Endothelial cell (in vitro differentiated cells): Measurements from ENCODE around the genes LRFN5, NEMF, VCPKMT and L2HGDH.

GRCh38 chr14:39184831-39185681 is 10.0 kb downstream of the PNN start:
- PRO-cap: no peak

- PRO-cap: no peak
These were observed 893.8 kb upstream of the FBXO33 start for GRCh38 chr14:40326011-40326544.

- PRO-cap: unidirectional peak, minus-strand start at chr14:40955325
These were observed 651.5 kb upstream of the LRFN5 start for GRCh38 chr14:40955187-40955521.

DNA sequence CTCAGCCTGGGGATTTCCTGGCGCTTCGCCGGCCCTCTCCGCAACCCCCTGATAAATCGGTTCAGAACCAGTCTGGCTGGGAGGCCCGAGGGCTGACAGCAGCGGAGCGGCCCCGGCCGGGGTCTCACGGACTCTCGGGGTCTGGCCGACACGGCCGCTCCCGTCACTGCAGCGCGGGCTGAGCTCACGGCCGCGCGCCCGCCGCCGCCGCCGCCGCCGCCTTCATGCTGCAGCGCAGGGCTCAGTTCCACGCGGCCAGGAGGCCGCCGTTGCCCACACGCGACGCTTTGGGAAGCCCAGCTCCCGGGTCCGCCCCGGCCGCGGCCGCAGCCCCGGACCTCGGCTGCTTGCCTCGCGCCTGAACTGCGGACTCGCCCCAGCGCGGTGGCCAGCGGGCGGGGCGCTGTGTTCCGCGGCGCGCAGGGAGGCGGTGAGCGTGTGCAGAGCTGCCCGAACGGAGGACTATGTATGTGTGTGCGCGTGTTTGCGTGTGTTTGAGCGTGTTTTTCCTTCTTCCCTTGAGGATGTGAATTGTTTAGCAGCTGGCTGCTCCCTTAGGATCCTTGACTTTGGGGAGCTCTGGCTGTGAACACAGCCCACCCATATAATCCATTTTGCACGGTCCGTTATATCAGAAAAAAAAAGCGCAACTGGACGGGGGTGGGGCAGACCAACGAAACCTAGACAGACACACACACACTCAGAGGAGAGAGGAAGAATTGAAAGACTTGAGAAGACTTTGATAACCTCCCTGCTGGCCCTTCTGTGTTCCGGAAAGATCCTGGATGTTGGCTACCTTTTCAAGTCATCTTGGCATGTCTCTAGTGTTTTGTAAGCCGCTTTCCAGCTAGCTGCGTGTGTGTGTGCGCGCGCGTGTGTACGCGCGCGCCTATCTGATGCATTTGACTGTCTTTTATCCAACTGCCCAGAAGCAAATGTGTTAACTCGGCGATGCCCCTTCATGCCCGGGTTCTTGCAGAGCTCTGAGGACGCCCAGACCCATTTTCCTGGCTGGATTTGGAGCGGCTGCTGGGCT is at the start of gene LRFN5:
Gene LRFN5, plus strand, starts transcription at position 207 of the 1,036 bp plus-strand sequence.
- PRO-cap: bidirectional peak, plus-strand start at position 64 of the sequence, minus-strand start outside the sequence; bidirectional peak, plus-strand start at position 566 of the sequence, minus-strand start at position 365 of the sequence

GRCh38 chr14:43370424-43371111 is 1136.5 kb downstream of the FSCB start:
- PRO-cap: no peak

GRCh38 chr14:48259272-48259518 is 583.8 kb upstream of the MDGA2 start:
- PRO-cap: no peak

DNA sequence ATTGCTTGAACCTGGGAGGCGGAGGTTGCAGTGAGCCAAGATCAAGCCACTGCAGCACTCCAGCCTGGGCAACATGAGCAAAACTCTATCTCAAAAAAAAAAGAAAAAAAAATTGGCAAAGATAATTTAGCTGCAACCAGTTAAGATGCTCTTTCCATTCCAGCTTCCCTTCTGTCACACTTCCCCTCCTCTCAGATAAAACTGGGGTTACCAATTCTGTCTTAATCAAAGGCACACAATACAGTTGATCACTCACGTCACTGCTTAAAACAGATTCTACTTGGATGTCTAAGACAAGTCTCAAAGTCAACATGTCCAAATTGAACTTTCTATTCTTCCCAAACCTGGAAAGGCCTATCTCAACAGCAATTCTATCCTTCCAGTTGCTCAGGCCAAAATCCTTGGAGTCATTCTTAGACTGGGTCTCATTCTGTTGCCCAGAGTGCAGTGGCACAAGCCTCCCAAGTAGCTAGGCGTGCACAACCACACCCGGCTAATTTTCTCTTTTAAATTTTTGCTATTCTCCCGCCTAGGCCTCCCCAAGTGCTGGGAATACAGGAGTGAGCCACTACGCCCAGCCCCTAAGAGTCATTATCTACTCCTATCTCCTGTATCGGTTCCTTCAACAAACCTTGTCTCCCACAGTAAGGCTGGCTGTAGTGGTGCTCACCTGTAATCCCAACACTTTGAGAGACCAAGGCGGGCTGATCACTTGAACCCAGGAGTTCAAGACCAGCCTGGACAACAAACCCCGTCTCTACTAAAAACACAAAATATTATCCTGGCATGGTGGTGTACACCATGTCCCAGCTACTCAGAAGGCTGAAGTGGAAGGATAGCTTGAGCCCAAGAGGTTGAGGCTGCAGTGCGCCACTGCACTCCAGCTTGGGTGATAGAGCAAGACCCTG is 4.8 kb downstream of the RPS29 start:
- PRO-cap: no peak

DNA sequence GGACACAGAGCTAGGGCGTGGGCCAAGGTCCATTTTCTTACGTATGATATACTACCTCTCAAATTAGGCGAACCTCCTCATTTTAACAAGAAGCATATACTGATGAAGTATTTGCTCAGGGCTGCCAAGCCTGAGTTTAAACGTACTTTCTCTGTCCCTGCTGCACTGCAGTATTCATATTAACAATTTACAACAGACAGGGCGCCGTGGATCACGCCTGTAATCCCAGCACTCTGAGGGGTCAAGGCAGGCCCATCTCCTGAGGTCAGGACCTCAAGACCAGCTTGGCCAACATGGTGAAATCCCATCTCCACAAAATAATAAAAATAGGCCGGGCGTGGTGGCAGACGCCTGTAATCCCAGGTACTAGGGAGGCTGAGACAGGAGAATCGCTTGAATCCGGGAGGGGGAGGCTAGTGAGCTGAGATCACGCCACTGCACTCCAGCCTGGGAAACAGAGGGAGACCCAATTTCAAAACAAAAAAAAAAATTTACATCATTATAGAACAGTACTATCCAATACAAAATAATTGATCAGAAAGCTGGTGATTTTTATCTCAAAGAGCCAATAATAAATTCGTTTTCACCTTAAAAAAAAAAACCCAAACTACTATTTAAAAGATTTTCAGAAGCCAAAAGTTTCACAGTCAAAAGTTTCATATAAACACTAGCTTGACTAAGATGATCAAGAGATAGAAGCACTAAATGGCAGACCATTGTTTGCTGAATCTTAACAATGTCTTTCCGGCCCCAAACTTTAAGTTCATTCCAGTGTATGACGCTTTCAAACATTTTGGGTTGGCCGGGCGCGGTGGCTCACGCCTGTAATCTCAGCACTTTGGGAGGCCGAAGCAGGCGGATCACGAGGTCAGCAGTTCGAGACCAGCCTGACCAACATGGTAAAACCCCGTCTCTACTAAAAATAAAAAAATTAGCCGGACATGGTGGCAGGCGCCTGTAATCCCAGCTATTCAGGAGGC is 1.6 kb downstream of the RPS29 start:
- PRO-cap: unidirectional peak, minus-strand start at position 316 of the sequence

DNA sequence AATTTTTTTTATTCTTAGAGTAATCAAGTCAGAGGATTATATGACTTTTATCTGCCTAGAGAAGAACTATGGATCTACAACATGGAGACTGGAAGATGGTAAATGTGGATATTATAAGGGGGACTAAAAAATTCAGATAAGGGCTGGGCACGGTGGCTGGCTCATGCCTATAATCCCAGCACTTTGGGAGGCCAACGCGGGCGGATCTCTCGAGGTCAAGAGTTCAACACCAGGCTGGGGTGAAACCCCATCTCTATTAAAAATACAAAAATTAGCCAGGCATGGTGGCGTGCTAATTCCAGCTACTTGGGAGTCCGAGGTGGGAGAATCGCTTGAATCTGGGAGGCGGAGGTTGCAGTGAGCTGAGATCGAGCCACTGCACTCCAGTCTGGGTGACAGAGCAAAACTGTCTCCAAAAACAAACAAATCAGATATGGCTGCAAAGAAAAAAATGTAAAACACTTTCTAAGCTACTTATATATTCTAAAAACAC is 3.7 kb downstream of the KLHDC2 start:
- PRO-cap: no peak

DNA sequence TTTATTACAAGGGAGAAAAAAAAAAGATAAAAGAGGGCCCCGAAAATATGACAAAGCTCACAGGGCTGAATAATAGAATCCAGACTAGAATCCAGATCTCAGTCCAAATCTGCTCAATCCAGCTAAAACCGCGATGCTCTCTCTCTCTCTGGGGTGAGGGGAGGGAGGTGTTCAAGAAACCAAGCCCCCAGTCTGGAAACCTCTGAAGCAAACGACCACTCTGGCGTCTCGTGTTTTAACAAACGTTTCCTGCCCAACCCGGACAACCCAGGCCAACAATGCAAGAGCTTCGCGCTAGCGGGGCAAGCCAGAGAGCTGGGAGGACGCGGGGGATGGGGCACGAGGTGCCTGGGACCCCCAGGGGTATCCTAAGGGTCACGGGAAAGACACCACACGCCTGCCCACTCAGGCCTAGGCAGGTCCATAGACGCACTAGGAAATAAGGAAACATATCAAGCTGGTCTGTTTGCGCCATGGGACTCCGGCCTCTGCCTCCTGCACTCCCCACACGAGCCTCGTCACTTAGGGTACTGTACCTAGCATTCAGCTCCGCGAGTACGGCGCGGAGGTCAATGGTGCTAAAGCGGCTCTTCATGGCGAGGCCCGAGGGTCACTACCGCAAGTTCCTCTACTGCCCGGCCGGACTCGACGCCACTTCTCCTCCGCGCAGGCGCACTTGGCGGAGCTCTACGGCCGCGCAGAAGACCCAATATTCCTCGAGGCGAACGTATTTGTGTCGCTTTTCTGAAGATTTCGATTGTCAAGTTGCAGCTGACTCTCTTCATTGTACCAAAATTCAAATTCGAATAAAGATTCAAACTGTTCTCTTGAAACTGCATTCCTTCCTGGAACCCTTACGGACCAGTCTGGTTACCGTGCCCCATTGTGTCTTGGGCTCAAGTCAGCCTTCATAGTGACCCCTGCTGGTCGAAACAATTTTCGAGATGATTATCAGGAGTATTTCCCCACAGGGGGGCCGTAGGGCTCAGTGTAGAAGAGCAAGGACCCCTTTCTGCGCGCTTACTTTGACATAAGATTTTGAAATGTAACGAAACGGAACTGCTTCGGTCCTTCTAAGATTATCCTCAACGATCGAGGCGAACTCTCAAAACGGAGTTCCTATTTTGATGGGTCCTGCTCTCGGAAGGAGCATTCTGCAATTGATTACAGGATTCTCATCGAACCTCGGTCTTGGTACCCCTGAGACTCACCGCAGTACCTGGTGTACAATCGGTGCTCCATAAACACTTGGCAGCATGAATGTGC is at the start of gene NEMF:
Gene NEMF, minus strand, starts transcription at position 630 of the 1,266 bp plus-strand sequence.
- PRO-cap: bidirectional peak, plus-strand start at position 310 of the sequence, minus-strand start at position 222 of the sequence; bidirectional peak, plus-strand start at position 627 of the sequence, minus-strand start at position 615 of the sequence; bidirectional peak, plus-strand start at position 976 of the sequence, minus-strand start at position 887 of the sequence

DNA sequence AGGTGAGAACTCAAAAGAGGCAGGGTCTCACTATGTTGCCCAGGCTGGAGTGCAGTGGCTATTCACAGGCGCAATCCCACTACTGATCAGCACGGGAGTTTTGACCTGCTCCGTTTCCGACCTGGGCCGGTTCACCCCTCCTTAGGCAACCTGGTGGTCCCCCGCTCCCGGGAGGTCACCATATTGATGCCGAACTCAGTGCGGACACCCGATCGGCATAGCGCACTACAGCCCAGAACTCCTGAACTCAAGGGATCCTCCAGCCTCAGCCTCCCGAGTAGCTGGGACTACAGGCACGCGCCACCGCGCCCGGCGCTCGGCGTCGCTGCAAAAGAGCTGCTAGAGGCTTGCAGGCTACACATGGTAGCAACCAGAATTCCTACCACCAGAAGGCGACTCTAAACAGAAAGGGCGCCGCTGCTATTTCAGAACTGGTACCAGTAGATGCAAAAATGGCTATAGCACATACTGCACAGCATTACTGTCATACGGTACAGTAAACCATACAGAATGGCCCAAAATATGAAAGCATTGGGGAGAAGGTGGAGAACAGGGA is 1.1 kb upstream of the NEMF start:
- PRO-cap: unidirectional peak, minus-strand start at position 314 of the sequence

GRCh38 chr14:49965074-49965652 is 72.3 kb downstream of the ARF6 start:
- PRO-cap: no peak

GRCh38 chr14:49971924-49972773 is 79.3 kb downstream of the ARF6 start:
- PRO-cap: no peak

DNA sequence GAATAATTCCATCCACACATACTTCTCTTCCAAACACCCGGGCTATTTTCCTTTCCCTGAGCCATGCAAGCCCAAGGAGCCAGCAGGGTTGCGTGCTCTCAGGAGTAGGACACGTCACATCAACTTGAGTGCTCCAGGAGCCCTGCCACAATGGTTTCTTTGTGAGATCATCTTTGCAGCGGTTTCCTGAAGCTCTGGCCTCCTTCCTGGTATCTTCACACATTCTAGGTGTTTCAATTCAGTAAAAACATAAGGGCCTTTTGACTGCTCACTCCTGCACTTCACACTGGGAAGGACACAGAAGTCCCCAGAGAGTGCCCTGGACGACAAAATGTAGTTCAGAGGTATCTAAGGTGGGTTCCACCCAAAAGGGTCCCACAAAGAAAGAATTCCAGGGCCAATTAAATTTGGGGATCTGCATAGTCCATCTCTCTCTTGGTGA is 109.0 kb downstream of the ARF6 start:
- PRO-cap: no peak

DNA sequence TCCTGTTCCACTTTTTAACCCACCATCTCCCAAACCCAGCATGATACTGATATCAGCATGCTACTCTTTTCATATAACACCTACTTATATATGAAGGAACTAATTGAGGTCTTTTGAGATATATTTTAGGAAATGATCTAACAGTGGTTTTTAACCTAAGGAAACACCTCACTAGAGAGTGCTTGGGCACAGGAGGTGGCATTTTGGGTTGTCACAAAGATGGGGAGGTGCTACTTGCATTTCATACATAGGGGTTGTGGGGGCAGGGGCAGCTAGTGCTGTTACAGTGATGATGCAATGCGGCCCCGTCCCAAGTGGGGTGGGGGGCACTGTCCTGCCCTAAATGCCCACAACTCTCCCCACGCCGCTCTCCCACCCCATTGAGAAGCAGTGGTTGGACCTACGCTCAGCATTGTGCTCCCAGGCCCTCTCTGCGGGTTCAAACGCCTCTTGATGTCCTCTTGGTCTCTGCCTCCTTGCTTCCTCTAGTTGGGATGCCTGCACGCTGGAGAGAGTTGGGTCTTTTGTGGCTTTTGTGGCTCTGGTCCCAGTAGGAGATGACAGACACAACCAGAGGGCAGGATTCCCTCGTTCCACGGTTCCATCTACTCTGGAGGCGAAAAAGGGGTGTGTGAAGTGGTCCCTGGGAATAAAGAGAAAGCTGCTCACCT is 109.6 kb downstream of the ARF6 start:
- PRO-cap: no peak

DNA sequence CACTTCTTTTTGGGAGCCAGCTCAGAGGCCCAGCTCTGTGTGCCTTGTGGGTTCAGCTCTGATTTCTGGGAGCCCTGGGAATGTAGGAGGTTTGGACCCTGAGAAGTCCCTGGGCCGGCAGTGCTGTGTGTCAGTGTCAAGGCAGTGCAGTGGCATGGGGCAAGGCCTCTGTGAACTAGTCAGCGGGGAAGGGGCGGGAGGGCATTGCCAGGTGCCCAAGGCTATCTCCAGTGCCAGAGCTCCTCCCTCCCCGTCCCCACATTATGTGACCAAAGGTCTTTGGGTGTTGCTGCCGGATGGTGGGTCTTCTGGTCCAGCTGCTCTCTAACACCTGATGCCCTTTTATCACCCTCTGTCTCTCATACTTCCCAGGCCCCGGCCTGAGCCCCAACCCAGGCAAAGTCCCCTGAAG is 54.2 kb downstream of the VCPKMT start:
- PRO-cap: no peak

DNA sequence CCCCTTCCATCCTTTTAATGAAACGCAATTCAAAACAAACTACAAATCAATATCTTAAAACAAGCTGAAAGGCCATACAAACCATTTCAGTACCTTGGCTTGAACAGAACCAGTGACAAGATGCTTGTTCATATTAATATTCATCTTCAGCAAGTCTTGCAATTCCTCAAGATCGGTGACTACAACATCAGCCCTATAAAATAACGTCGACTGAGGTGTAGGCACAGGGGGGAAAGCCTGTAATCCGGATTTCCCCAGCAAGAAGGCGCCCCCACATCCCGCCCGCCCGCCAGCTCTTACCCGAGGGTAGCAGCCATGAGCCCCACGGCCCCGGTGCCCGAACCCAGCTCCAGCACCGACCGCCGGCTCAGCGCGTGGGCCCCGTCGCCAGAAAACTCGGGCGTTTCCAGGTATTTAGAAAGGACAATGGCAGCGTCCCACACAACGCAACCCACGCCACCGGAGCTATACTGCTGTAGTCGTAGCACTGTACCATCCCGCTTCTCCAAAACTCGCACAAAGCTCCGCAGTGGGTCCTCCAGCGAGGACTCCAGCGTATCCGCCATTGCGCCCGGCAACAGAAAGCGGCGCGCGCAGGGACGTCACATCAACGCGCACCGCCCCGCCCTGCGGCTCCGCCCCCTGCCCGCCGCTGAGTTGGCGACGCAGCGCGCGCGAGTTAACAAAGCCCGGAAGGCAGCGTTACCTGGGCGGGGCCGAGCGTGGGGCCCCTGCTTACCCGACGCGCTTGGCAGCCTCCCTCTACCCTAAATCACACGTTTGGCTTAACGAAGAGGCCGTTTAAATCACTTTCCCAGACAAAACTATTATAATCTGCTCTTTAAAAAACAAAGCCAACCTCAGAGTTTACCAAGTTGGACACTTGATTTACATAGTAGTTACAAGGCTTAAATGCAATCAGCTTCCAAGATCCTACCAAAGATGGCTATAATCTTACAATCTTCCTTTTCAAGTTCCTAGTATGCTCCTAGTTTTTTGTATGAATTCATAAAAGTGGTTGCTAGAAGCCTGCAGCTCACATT is at the start of gene VCPKMT:
Gene VCPKMT, minus strand, starts transcription at position 586 of the 1,043 bp plus-strand sequence.
- PRO-cap: bidirectional peak, plus-strand start at position 738 of the sequence, minus-strand start at position 579 of the sequence

DNA sequence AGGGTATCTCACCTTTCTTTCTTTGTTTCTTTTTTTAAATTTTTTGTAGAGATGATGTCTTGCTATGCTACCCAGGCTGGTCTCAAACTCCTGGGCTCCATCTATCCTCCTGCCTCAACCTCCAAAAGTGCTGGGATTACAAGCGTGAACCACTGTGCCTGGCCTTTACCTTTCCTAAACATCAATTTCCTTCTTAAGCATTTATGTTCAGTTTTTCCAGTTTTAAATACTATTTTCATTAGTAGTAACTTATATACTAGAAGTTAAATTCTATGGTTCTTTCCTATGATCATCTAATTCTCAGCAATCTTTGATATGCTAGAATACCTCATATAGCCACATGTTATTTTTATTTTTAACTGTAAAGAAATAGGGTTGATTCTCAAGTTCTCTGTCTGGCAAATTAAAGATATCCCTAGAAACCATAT is 38.2 kb downstream of the SOS2 start:
- PRO-cap: no peak

DNA sequence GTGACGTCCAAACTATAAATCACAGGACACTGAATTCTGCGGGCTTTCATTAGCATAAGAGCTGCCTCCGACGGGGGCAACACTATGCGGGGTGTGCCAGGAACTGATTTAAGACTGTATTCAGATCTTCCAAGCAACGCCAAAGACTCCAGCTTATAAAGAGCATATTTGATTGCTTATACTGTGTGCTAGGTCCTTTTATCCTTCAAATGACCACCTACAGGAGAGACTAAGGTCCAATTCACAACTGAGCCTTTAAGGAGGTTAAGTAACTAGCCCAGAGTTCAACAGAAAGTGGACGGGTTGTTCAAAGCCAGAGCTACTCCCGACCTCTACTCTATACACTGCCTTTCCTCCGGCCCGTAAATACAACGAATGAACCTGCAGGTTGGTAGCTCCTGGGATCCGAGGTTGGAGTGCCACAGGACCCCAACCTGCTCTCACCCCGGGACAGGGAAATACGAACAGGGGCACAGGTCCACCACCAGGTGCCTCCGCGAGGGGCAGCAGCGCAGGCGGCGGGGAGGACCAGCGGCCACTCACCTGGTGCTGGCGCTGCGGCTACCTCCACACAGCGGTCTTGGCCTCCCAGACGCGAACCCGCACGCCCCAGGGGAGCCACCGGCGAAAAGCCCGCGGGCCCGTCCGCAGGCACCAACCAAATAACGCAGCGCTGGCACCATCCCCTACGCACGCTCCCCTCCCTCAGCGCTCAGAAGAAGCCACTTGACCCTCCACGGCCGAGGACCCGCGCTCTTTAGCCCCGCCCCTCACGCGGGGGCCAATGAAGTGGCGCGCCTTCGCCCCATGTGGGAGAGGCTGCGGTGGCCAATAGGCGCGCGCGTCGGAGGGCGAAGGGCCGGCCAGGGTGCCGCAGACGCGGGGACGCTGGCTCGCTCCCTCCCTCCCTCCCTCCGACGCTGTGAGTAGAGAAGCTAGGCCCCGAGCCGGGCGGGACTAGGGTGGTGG is at the start of gene L2HGDH:
Gene L2HGDH, minus strand, starts transcription at position 762 of the 969 bp plus-strand sequence.
- PRO-cap: bidirectional peak, plus-strand start at position 929 of the sequence, minus-strand start at position 721 of the sequence

GRCh38 chr14:50665060-50665663 is 2.9 kb downstream of the SAV1 start:
- PRO-cap: no peak